ENCODE results near the gene CABYR.

DNA sequence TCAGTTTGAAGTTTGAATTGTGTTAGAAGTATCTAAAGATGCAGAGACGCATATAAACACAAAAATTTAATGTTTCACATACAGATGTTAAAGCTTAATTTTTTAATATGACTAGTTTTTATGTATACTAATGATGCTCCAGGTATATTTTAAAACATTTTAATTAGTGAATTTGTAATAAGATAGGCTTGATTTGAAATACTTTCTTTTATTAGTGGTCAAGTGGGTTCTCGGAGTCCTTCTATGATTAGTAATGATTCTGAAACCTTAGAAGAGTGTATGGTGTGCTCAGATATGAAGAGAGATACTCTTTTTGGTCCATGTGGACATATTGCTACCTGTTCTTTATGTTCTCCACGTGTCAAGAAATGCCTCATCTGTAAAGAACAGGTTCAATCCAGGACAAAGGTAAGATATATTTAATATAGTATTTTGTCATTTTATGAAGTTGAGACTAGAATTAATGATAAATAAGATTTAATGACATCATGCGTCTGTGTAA is 108.4 kb downstream of the MIB1 start:
- PRO-cap = no peak

- PRO-cap = no peak
Observed at GRCh38 chr18:22060626-22061015, 108.8 kb upstream of the GATA6 start.

DNA sequence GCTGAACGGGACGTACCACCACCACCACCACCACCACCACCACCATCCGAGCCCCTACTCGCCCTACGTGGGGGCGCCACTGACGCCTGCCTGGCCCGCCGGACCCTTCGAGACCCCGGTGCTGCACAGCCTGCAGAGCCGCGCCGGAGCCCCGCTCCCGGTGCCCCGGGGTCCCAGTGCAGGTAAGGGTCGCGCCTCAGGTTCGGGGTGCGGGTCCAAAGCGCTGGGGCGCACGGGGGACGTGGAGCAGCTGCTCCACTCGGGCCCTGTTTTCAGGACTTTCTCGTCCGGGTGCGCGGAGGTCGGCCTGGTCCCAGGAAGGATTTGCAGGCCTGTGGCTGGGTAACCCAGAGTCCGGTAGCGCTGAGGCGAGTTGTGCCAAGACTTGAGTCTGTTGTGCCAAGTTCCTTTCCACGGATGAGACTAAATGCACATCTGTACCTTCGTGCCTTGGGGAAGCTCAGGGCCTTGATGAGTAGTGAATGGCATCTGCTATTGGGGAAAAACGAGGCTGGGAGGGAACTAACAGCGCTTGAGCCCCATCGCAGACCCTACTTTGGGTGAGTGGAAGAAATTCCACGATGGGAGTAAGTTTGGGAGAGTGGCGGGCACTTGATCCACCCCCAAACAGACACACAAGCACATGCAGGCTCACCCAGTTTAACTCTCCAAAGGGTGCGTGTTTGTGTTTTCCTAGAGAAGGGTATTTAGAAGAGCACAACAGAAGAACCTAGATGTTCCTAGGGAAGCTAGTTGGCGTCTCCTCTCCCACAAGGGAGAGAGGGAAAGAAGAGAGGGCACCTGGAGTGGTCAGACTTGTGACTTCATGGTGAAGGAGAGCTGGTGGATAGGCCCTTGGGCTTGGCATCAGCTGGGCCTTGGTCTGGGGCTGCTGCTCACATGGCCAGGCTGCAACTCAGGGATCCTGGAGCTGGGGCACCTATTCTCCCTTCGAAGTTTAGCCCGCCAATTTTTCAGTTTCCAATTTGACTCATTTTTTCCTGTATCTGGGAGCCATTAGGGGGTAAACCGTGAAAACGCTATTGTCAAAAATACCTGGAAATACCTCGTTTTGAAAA is 3.0 kb downstream of the GATA6 start:
- PRO-cap = no peak

GRCh38 chr18:22175879-22176368 is 6.5 kb downstream of the GATA6 start:
- PRO-cap = no peak

GRCh38 chr18:22188882-22189817 is 19.8 kb downstream of the GATA6 start:
- PRO-cap = no peak

DNA sequence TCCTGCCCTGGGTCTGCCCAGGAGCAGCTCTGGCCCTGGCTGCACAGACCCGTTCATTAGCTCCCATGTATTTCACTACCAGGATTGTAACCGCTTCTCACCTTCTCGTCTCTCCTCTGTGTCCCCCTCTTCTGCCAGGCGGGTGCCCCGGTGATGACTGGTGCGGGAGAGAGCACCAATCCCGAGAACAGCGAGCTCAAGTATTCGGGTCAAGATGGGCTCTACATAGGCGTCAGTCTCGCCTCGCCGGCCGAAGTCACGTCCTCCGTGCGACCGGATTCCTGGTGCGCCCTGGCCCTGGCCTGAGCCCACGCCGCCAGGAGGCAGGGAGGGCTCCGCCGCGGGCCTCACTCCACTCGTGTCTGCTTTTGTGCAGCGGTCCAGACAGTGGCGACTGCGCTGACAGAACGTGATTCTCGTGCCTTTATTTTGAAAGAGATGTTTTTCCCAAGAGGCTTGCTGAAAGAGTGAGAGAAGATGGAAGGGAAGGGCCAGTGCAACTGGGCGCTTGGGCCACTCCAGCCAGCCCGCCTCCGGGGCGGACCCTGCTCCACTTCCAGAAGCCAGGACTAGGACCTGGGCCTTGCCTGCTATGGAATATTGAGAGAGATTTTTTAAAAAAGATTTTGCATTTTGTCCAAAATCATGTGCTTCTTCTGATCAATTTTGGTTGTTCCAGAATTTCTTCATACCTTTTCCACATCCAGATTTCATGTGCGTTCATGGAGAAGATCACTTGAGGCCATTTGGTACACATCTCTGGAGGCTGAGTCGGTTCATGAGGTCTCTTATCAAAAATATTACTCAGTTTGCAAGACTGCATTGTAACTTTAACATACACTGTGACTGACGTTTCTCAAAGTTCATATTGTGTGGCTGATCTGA is 31.4 kb downstream of the GATA6 start:
- PRO-cap = no peak

GRCh38 chr18:22275761-22276297 is 106.4 kb downstream of the GATA6 start:
- PRO-cap = no peak

GRCh38 chr18:22469925-22470482 is 52.3 kb upstream of the CTAGE1 start:
- PRO-cap = no peak

DNA sequence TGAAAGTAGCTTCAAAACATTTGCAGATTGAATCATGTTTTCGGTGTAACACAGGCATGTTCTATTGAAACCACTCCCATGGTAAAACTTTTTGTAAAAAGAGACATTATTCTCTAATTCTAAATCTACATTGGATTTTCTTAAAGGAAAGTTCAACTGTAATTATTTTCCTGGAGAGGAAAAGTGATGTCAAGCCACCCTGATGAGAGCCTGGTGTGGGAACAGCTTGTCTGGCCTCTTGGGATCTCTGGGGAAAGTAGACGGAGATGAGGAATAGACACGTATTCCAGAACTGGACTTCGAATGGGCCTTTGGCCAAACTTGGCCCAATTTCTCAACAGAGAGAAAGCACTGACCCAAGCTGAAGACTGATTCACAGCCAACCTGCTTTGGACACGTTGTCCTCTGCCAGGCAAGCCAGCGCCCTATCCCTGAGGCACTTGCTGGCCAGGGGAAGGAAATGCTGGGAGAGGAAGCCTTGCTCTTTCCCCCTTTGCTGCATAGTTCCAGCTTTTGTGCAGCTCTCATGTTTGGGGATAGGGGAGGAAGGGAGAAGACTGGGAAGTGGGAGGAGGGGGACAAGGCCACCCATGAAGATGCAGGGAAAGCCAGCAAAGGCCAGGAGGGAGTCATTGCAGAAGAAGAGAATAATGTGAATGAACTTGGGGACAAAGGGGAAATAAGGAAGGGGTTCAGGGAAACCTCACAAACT is 70.9 kb upstream of the CTAGE1 start:
- PRO-cap = no peak

- PRO-cap = unidirectional peak, plus-strand start at chr18:23135750
Observed at GRCh38 chr18:23135608-23136456, 547 bp downstream of the CABLES1 start.

- PRO-cap = no peak
Observed at GRCh38 chr18:23136795-23137197, 1.5 kb downstream of the CABLES1 start.

- PRO-cap = no peak
Observed at GRCh38 chr18:23276366-23277096, 141.2 kb downstream of the CABLES1 start.

DNA sequence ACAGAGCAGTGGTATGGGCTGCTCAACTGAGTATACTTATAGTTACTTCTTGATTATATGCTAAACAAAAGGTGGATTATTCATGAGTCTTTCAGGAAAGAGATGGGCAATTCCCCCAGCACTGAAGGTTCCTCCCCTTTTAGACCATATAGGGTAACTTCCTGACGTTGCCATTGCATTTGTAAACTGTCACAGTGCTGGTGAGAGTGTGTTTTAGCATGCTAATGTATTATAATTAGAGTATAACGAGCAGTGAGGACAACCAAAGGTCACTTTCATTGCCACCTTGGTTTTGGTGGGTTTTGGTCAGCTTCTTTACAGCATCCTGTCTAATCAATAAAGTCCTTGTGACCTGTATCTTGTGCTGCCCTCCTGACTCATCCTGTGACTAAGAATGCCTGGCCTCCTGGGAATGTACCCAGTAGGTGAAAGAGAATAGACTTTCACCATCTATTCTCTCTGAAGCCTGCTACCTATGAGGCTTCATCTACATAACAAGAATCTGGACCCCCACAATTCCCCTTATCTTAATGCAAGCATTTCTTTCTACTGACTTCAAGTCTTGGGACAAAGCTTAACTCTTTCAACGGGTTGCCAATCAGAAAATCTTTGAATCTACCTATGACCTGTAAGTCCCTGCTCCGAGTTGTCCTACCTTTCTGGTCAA is 148.7 kb downstream of the CABLES1 start:
- PRO-cap = no peak

GRCh38 chr18:23484529-23484987 is 18.8 kb upstream of the RMC1 start:
- PRO-cap = no peak

GRCh38 chr18:23518719-23519445 is 15.6 kb downstream of the RMC1 start:
- PRO-cap = no peak

GRCh38 chr18:23588723-23589611 is 2.7 kb upstream of the NPC1 start:
- PRO-cap = no peak

DNA sequence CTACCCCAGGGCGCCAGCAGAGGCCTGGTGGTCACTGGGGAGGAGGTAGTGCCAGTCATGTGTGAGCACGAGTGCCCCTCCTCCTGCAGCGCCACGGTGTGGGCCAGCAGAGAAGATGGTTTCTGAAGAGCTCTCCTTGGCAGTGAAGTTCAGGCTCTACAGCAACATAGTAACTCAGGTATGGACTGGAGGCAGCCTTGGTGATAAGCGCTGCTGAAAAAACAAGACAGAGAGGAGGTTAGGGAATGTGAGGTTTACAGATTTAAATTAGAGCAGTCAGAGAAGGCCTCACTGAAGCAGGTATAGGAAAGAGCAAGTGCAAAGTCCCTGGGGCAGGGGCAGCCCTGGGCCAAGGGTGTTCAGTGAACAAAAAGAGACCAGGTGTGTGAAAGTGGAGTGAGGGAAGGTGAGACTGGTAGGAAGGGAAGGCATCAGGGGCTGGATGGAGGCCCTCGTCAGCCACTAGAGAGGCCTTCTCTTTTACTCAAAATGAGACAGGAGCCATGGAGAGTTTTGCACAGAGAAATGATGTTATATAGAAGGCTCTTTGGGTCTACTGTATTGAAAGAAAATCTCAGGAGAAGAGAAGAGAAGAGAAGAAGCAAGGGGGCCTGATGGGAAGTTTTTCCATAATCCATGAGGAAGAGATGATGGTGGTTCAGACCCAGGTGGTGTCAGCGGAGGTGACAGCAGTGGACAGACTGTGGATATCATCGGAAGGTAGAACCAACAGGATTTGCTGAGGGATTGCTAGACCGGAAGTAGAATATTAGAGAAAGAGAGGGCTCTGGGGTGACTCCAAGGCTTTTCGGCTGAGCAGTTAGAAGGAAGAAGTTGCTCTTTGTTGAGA is 89.7 kb downstream of the LAMA3 start:
- PRO-cap = no peak

- PRO-cap = no peak
Observed at GRCh38 chr18:23828400-23828786, 139.1 kb downstream of the LAMA3 start.

GRCh38 chr18:23894589-23895205 is 119.9 kb upstream of the TTC39C start:
- PRO-cap = no peak

- PRO-cap = unidirectional peak, plus-strand start at chr18:24139062
Observed at GRCh38 chr18:24138406-24139708, at the start of gene CABYR. TSS of gene CABYR (plus strand) at chr18:24139062.

Measured in peritoneum (tissue), 1 donor.